Jejunum (tissue), 1 donor: ENCODE measurements around a stretch of chr18.

DNA sequence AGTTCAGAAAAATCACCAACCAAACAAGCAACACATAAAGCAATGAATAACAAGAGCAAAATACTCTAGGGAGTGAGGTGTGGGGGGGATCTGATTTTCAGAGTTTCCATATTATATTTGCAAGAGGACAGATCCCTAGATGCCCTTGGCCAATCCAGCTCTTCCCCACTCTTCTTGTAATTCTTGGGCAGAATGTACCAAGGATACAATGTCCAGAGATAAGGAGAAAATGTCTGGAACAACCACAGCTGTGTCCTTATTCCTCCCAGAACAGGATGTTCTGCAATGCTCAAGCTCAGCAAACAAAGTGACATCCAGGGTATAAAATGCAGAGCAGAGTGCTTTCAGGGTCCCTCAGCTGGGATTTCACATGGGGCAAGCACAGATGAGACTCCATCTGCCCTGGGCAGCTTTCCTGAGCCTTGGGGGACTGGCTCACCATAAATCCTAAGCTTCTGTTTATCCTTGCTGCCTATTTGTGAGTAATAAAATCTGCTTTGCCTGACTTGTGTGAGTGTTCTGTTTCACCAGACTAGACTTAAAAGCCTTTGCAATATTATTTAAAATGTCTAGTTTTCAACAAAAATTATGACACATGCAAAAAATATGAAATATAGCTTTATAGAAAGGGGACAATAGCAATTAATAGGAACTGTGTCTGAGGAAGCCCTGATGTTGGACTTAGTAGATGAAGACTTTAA, 127.4 kb downstream of the VAPA start:
- PRO-cap: no peak

DNA sequence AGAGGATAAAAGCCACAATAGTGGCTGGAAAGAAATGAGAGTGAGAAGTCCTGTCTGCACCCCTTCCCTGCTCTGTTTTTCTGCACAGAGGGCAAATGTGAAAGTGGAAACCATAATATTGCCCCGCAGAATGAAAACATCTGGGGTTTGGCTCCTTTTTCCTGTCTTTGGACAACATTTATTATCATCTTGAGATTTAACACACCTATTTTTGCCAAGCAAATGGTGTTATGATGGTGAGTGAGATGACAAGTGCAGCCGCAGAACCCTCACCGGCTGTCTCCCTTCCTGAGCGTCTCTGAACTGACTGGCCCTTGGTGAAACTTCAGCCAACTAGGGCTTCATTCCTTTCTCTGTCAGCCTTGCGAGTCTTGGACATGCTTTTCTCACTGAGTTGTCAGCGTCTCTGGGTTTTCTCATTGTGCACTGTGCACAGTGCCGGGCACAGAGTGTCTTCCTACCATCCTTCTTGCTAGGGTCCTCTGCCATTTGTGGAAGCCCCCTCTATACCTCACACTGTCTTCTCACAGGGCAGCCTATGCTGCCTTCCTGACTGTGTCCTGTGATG, 154.4 kb downstream of the VAPA start:
- PRO-cap: no peak

GRCh38 chr18:10713638-10714197, 187.9 kb downstream of the NAPG start:
- PRO-cap: unidirectional peak, minus-strand start at chr18:10714071

DNA sequence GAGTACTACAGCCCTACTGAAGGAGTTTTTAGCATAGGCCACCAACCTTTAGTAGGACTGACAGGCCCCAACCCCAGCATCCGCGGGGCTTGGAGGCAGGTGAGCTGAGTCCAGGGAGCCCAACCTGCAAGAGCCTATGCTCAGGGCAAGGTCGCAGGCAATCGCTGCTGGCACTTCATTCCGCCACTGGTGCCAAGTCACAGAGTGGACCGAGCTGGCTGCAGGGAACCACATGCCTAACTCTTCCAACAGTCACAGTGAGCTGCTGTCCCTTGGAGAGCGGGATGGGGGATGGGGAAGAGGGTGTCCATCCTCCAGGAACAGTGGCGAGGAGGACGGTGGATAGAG, 2.9 kb downstream of the PIEZO2 start:
- PRO-cap: no peak

DNA sequence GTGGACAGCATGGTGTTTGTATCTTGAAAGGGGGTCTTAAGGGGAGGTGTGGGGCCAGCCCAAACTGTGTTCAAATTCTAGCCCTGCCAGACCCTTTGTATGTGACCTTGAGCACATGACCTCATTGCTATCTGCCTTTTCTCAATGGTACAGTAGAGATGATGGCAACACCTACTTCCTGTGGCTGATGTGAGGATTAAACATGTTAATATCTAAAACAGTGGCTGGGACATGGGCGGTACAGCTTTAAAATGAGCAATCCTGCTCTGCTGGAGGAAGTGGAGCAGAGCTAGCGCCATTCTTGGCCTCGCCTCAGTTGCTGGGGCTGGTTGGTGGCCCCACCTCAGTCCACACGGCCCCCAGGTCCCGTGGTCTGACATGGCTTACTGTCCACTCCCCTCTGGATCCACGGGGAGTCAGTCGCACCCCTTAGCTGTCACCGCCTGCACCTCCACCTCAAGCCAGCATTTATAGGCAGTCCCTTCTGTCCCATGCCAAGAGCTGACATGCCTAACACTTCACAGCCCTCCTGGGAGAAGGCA, 71.8 kb downstream of the GNAL start:
- PRO-cap: no peak

DNA sequence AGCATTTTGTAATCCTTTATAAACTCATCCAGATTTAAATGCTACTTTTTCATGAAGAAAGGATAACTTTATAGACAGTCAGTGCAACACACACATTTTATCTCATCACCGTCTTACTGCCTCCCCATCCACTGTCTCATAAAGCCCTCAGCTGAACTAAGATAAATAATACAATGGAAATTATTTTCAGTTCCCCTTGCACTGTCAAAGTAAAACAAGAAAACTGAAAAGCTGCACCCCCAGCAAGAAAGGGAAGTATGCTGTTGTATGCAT, 25.1 kb downstream of the MPPE1 start:
- PRO-cap: unidirectional peak, minus-strand start at position 138 of the sequence

- PRO-cap: no peak
Observed at GRCh38 chr18:11991115-11991849, 10.0 kb downstream of the IMPA2 start.

DNA sequence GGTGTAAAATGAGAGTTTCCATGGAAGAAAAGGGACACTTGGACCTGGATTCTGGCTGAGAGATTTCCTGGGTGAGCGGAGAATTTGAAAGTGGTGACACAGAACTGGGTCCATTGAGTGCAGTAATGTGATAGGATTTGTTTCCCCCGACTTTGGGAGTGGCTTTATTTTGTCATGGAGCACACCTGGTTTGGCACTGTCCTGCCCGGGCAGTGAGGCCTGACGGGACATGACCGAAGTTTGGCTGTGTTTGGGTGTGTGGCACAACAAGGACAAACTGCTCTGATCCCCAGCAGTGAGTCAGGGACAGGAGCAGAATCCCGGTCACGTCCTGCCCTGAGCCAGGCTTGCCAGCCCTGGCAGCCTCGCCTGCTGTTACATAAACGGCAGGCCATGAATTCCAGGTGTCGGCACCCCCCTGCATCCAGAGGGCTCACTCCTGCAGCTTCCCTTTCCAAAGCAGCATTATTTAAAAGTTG, 45.7 kb downstream of the IMPA2 start:
- PRO-cap: no peak

- PRO-cap: unidirectional peak, plus-strand start at chr18:12056285
Observed at GRCh38 chr18:12056063-12056577, 37.5 kb upstream of the ANKRD62 start.

DNA sequence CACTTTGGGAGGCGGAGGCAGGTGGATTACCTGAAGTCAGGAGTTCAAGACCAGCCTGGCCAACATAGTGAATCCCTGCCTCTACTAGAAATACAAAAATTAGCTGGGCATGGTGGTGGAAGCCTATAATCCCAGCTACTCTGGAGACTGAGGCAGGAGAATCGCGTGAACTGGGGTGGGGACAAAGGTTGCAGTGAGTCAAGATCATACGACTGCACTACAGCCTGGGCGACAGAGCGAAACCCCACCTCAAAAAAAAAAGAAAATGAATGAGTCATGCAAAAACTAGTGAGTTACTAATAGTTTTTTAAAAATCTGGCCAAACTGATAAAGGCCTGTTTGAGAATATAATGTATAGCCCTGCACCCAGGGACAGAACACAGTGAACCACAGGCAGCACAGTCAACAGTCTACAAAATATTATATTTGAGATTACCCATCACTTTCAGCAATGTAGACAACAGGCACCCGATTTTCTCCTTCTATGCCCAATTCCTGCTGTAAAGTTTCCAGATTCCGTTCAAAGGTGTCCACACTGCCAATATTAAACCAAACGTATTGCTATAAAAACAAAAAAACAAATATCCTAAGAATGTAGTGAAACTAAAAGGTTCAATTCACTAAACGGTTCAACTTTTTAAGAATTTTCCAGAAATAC, 17.4 kb downstream of the AFG3L2 start:
- PRO-cap: no peak

- PRO-cap: no peak
Observed at GRCh38 chr18:12366861-12367679, 10.0 kb downstream of the AFG3L2 start.

DNA sequence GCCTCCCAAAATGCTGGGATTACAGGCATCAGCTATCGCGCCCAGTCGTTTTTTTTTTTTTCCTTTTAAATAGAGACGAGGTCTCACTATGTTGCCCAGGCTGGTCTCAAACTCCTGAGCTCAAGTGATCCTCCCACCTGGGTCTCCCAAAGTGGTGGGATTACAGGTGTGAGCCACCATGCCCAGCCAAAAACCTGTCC, 113.5 kb downstream of the SPIRE1 start:
- PRO-cap: no peak

DNA sequence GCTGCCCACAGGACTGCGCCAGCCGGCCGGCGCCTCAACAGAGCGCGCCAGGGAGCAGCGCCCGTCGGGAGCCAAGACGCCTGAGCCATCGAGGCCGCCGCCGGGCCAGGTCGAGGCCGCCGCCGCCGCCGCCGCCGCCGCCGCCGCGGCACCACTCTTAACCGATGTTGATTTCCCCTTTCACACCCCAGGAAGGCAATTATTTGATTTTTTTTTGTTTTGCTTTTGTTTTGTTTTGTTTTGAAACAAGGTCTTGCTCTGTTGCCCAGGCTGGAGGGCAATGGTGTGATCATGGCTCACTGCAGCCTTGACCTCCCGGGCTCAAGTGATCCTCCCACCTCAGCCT, 12.9 kb upstream of the PTPN2 start:
- PRO-cap: no peak

GRCh38 chr18:13004305-13005120, 13.4 kb downstream of the CEP192 start:
- PRO-cap: no peak

DNA sequence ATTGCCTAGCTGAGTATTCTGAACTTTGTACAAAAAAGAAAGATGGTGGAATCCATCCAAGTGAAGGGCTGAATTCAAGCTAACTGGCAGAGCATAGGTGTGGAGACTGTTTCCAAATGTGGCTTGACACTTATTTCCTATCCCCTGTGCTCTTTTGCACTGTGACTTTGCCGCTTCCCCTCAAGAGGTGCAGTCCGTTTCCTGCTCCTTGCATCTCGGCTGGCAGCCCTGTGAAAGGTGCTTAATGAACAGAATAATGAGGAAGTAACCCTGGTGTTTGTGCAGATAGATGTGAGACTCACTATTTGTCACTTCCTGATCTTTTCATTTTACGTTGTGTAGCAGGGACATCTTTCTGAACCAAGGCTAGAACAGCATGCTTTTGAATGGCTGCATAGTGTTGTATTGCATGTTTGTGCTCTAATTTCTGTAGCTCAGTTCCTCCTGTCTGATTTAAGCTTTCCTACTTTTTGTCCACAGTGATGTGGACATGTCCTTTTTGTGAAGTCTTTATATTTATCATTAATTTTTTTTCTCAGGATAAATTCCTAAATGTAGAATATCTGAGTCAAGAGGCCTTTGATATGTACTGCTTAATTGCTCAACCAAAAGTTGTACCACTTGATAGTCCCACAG, 60.9 kb downstream of the CEP192 start:
- PRO-cap: no peak

DNA sequence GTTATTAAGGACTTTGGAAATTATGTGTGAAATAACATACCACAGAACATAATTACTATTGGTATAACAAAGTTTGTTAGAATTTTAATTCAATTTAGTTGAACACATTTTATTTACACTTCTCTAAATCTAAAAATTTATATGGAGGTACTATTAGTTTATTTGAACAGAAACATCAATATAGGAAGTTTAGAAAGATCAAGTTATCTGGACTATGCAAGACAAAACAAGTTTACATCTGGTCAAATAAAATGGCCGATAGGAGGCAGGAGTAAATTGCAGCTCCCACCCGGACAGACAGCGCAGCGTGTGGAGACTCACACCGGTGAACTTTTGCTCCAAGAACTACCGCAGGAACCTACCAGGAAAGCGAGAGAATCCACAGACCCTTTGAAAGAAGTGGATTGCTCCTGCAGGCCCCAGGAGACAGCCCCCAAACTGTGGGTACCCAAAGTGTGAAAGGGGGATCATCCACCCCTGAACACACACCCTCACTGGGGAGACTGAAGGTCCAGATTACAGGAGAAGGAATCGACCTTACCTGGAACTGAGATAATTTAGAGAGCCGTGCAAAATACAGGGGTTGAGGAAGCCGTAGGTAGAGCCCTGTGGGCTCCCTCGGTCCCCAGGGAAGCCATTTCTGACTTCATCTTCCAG, 53.5 kb upstream of the LDLRAD4 start:
- PRO-cap: no peak

DNA sequence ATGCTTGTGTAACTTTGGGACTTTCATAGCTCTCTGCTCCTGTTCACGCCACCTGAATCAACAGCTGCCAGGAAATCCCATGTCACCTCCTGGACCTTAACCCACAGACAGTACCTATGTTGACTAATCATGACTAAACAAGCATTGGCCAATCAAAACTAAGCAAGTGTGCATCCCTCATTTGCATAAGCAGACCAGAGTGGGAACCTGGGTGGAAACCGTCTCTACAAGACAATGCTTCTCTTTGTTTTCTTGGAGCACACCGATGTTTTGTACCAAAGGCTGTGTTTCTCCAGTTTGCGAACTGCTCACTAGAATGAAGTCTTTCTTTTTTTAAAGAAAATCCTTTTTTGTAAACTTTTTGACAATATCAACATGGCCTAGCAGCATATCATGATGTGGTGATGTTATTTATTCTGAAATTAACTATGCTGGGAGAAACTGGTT, 42.6 kb upstream of the LDLRAD4 start:
- PRO-cap: no peak

- PRO-cap: no peak
Observed at GRCh38 chr18:13176942-13177276, 41.7 kb upstream of the LDLRAD4 start.

DNA sequence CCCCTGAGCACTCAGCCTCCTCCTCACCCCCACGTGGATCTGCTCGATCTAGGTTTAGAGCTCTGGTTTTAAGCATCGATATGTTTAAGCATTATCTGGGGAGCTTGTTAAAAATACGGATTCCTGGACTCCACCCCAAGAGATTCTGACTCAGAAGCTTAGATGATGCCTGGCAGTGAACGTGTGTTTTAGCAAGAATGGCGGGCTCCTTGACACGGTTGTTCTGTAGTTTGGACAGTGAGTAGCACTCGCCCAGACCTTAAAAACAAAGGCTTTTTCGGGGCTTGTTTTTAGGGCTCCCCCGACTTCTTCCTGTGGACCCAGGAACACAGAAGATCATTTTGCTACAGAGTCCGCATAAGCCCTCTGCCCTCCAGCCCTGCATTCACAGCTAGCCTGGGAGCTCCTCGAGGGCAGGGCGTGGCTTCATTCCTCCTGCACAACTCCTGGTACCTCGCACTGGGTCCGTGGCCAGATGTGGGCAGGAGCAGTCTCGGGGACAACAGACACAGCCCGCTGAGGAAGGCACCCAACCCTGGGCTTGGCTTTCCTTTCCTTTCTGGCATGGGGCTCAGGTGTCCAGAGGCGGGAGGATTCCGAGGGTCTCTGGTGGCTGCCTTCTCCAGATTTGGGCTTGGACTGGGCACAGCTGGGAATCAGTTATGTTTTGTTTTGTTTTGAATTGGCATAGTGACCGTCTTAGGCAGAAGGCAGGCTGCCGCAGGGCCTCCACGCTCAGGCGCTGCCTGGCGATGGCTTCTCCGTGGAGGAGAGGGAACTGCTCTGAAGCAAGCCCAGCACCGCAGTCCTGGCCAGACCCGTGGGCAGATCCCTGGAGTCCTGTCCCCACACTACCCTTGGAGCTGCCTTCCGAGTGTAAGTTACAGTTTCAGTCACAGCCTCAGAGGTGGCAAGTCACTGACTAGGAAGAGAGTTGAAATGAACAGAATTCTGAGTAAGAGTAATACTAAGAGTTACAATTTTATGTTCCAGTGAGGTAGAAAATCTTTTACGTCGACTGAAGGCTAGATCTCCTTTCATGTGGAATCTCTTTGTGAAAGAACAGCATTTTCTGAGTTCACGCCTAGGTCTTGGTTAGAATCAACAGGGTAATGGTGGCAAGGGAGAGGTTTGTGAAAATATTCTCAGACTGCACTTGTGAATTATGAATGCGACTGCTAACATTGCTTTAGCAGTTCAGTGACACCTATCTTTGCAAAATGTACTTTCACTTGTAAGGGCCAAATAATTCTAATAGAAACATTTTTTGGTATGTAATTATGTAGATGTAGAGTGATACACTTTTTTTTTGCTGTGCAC, 47.8 kb downstream of the LDLRAD4 start:
- PRO-cap: no peak

DNA sequence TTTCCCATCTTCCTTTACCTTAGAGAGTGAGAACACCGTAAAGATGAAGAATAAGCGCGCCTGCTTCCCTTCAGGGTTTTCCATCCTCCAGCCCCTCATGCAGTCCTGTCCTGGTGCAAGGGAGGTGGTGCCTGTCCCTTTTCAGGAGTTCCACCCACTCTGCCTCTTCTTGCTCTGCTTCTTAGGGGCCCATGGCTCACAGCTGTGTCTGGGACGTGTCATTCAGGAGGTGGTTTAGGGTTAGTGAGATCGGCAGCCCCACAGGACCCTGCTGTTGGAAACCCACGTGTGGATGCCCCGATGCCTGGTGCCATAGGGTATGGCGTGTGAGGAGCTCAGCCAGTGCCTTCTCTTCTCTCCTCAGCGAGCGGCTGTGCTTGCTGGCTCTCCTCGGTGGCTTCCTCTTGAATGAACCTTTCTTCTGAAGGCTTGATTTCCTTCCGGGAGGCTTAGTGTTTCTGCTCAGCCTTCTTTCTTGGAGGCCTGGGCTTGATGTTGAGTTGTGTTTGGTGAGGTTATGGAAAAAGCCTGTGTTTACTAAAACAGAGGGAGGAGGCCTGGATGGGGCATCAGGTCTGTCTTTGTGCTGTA, 55.2 kb downstream of the LDLRAD4 start:
- PRO-cap: no peak